ENCODE results near the gene ENTREP2.

DNA sequence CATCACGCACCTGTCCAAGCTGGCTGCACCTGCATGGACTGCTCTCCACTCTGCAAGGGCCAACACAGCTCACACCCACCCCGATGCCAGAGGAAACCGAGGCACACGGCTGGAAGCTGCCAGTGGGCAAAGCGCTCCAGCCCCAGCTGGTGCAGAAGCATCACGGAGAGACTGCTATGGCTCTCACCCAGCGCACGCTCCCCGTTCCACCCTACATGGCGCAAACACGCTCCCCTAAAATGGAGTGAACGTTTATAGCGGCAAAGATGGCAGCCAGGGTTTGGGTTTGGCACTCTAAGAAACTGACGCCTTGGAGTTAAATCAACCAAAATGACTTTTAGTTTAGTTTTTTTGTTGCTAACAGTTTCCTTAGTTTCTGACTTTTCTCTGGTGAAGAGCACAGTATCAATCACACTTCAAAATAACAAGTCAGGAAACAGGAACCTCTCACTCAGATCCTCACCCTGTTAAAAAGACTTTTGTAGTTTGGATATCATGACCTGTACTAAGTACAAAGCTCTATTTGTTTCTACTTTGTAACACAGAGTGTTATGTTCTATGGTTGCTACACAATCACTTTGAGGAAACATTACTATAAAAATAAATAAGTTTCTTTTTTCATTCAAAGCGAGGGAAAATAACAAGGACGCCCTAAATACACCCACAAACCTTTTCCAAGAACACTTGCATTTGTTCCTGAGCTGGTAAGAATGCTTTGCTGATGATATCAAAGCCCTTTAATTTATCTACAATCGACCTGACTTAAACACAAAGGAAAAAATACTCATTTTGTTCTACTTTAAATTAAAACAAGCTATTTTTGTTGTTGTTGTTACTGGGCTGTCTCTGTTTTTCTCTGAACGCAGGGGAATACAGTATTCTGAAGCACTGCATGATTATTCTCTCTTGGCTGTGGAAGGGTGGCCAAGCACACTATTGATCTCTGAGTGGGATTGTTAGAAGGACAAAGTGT, 51.0 kb downstream of the ATP10A start:
- RRBS, 2 experiments: no CpG with 5 or more reads among the region's 18 CpGs

- RRBS, 2 experiments: no CpG with 5 or more reads among the region's 16 CpGs
Measured at GRCh38 chr15:25859535-25860316, 3.4 kb downstream of the ATP10A start.

DNA sequence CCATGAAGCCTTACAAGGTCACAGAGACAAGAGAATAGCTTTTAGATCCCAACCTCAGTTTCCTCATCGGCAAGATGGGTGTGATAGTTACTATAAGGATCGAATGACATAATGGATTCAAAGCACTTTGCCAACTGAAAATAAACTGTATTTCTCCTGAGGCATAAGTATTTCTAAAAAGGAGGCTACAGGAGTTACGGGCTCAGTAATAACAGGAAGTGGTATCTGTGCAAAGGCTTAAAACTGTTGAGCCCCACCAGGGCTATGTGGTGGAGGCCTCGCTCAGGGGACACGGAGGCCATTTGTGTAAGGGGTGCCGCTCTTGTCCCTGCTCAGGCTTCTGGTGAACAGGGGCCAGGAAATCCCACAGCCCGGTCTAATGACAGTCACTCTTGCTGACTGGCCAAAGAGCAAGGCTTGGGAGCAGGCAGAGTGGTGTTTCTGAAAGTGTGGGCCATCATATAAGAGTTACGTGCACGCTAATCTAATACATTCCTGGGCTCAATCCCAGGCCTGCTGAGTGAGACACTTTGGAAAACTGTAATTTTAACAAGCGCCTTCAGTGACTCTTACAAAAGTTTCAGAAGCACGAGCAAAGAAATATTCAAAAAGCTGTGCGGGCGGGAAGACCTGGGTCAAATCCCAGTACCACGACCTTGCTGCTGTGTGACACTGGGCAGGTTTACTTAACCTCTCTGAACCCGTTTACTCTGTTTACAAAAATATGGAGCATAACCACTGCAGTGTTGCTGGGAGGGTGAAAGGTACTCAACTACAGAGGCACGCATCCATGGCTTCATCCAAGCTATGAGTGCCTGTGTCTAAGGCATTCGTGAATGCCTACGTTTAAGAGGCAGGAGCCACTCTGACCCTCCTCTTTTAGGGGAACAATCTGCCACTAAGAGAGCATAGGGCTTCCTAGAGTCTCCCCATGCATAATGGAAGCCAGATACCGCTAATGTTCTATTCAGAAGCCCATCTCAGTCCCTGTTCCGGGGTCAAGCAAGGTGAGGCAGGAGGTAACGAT, 2.1 kb downstream of the ATP10A start:
- RRBS, 2 experiments: no CpG with 5 or more reads among the region's 21 CpGs

- RRBS, 2 experiments: 40 to 57% methylated on average over 1 of the region's 9 CpGs
Measured at GRCh38 chr15:26235246-26235709, 372.2 kb upstream of the ATP10A start.

GRCh38 chr15:27901784-27902217, 197.3 kb downstream of the OCA2 start:
- RRBS, 2 experiments: no CpG with 5 or more reads among the region's 4 CpGs

- RRBS, 2 experiments: no CpG with 5 or more reads among the region's 20 CpGs
Measured at GRCh38 chr15:28160422-28161169, 61.5 kb upstream of the OCA2 start.

GRCh38 chr15:28255623-28256455, 66.1 kb downstream of the HERC2 start:
- RRBS, 2 experiments: no CpG with 5 or more reads among the region's 20 CpGs

GRCh38 chr15:29268938-29269517, 594 bp downstream of the NSMCE3 start:
- RRBS, 2 experiments: 1 to 2% methylated on average over 4 of the region's 37 CpGs

GRCh38 chr15:29569677-29570156, 1.1 kb downstream of the ENTREP2 start:
- RRBS, 2 experiments: 1 to 3% methylated on average over 17 to 21 of the region's 43 CpGs

DNA sequence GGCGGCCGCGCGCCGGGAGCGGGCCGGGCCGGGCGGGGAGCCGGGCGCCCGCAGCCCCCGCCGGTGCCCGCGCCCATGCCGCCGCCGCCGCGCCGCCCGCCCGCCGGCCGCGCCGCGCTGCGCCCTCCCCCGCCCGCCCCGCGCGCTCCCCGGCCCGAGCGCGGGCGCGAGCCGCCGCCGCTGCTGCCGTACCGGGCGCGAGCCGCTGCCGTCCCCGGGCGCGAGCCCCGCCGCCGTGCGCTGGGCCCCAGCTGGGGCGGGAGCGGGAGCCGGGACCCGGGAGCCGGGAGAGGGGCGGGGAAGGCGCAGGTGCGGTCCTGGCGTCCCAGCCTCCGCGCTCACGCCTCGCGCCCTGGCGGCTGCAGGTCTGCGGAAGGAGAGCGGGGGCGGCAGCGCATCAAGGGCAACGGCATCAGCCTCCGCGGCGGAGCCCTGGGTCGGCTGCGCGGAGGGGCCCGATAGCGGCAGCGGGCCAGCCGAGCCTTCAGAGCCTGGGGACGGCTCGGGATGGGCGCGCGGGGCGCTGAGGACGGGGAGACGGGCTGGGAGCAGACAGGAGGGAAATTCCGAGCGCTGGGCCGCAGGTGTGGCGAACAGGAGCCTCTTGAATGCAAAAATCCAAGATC, at the start of gene ENTREP2:
TSS of gene ENTREP2 (minus strand) at position 126 of the 626 bp plus-strand sequence.
- RRBS, 2 experiments: 2% methylated on average over 43 of the region's 99 CpGs

GRCh38 chr15:29667997-29668383, 97.2 kb upstream of the ENTREP2 start:
- RRBS, 2 experiments: no CpG with 5 or more reads among the region's 9 CpGs

- RRBS, 2 experiments: no CpG with 5 or more reads among the region's 4 CpGs
Measured at GRCh38 chr15:29730756-29731215, 91.5 kb downstream of the TJP1 start.

DNA sequence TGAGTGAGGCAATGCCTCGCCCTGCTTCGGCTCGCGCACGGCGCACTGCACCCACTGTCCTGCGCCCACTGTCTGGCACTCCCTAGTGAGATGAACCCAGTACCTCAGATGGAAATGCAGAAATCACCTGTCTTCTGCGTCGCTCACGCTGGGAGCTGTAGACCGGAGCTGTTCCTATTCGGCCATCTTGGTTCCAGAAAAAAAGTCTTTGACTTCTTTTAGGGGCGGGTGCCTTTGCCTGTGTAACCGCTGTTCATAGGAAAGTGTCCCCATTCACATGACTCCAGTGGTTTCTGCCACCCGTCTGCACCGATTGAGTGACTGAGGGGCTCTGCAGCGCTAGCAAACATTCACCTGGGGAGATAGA, 46.2 kb downstream of the CHRFAM7A start:
- RRBS, 2 experiments: no CpG with 5 or more reads among the region's 17 CpGs

GRCh38 chr15:30484340-30484730, 67.5 kb upstream of the GOLGA8Q start:
- RRBS, 2 experiments: no CpG with 5 or more reads among the region's 6 CpGs

- RRBS, 2 experiments: no CpG with 5 or more reads among the region's 11 CpGs
Measured at GRCh38 chr15:30905227-30905942, 1.7 kb downstream of the FAN1 start.

- RRBS, 2 experiments: no CpG with 5 or more reads among the region's 5 CpGs
Measured at GRCh38 chr15:30944847-30945343, 41.2 kb downstream of the FAN1 start.

DNA sequence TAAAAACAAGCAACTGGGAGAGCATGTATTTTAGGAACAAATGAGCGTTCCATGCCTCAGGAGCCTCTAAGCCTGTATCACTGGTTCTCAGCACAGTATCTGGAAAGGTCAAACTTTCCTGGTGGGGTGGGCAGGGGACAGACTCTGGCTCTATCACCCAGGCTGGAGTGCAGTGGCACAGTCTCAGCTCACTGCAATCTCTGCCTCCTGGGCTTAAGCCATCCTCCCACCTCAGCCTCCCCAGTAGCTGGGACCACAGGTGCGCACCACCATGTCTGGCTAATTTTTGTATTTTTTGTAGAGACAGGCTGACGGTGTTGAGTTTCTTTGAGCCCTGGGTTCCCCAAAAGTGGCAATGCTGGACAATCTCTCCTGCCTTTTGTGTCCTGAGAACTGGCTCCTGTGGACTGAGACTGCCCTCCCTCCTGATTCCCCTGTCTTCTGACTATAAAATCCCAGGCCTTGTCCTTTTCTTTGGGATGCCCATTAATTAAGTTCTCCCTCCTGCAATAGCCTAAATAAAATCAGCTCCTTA, 42.0 kb downstream of the FAN1 start:
- RRBS, 2 experiments: no CpG with 5 or more reads among the region's 3 CpGs

GRCh38 chr15:31163796-31164337, 62.3 kb upstream of the TRPM1 start:
- RRBS, 2 experiments: no CpG with 5 or more reads among the region's 4 CpGs

- RRBS, 2 experiments: 1% methylated on average over 56 of the region's 131 CpGs
Measured at GRCh38 chr15:31327743-31328818, 1.4 kb downstream of the KLF13 start.

DNA sequence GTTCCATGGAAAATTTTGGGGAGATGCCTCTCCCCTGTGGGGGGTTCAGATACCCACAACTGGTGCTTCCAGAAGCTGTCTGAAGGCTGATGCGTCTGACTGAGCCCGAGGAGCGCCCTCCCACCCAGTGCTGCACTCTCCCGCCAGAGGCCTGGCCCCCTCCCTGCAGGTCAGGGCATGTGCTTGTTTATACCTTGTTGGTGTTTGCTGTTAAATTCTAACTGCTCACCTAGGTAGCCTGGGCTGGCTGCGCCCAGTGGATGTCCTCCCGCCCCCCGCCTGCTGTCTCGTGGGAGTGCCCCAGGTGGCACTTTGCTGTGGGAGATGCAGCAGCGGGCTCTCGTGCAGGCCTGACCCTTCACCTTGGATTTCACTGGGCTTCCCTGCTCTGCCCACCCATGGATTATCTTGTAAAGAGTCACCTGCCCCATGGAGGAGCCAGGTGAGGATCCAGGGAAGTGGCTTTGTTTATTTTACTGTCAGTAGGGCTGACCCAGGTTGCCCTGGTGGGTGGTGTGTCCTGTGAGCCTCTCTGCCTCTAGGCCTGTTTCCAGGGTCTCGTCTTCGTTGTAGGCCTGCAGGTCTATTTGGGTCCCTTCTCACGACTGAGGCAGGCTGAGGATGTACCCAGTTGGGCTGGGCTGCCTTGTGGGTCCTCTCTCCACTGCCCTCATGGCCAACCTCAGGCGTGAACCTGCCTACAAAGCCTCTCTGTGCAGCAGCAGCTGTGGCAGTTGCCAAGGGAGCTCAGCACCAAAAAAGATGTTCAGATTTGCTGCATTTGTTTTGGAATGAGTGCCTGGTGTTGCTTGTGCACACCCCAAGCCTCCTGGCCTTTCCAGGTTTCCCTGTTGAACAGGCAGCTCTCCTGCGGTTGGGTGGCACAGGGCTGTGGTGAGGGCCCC, 13.2 kb downstream of the KLF13 start:
- RRBS, 2 experiments: no CpG with 5 or more reads among the region's 15 CpGs

Data from bronchial epithelial cell (primary cell).